Epithelial cell of prostate (primary cell): Measurements from ENCODE around the gene C18orf32.

DNA sequence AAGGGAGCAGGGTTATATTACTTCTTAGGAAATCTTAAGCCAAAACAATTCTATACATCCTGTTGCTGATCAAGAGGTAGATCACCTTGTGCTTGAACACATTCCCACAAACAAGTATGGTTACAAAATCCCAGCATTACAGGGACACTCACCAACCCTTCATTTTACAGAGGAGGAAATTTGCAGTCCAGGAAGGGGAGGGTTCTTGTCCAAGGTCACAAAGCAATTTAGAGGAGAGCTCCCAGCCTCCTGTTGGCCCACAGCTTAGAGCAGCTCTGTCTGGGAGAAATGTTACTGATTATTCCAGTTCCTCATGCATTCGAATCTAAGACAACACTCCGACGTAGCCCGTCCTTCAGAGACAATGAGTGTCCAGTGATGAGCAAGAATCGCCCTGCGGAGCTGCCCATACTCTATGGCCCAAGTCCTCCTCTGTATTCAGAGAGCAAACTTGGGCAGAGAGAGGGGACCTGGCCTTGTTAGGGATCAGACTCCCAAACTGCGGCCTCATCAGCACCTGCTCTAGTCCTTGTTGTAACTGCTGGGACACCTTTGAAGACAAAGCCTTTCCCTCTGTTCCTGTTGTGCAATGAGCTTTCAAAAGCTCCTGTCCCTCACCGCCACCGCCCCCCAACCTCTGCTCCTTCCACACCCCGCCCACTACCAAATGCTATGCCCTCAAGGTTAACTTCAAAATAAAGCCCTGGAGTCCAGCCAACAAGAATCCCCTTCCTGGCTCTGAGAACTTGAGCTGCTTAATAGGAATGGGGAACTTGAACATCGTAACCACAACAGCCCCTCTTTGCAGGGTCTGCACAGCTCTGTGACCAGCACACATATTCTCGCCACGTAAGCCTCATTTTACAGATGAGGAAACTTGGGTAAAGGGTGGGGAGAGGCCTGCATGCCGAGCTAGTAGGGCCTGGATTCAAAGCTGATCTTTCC is 234.8 kb upstream of the SMAD2 start:
- RRBS: no CpG with 5 or more reads among the region's 14 CpGs

GRCh38 chr18:48441249-48441674 is 32.1 kb upstream of the ZBTB7C start:
- RRBS: 4% methylated on average over 1 of the region's 13 CpGs

DNA sequence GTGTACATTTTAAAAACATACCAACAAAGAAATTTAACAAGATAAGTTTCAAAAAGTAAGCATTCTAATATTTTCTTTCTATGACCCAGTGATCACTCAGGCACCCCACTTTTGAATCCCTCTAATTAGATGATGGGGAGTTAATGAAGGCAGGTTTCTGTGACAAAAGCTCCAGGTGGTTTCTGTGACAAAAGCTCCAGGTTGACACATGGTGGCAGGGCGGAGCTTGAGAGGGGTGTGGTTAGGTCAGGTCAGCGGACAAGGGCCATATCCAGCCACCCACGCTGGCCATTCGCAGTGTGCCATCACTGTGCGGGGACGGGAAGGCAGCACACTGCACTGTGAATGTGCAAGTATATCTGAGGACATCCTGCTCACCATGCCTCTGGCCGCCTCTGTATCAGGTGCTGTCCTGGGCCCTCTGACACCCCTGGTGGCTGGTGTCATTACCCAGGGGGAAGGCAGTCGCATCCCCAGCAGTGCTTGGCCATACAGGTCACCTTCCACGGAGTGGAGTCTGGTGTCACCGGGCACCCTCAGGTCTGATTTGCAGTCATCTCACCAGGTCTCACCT is 34.7 kb downstream of the CTIF start:
- RRBS: 80% methylated on average over 1 of the region's 10 CpGs

DNA sequence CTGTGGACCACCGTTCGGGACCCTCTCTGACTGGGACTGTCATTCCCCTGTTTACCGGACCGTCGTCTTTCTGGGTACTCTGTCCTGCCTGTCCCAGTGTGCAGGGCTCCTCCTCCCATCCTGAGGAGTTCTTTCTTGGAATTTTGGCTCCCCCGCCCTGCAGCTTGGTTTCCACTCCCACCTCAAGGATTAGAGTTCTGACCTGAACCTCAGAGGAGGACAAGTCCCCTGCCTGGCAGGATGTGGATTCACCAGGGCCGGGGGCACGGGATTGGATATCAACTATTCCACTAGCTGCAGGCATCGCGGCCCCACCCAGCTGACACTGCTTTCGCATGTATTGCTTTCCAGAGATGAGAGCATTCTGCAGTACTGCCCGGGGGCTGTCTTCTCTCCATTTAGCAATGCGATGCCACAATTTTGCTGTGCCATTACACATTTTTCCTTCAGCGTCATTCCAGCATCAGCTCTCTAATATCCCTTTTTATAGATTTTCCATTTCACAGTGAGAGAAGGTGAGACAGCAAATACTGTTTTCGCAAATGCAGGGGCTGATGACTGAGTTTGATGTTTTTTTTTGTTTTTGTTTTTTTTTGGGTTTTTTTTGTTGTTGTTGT is 41.9 kb downstream of the CTIF start:
- RRBS: 80% methylated on average over 2 of the region's 15 CpGs

GRCh38 chr18:48695720-48696251 is 157.0 kb downstream of the CTIF start:
- RRBS: no CpG with 5 or more reads among the region's 11 CpGs

GRCh38 chr18:48711429-48712023 is 172.7 kb downstream of the CTIF start:
- RRBS: no CpG with 5 or more reads among the region's 13 CpGs

GRCh38 chr18:48762767-48763475 is 187.8 kb downstream of the SMAD7 start:
- RRBS: 94% methylated on average over 4 of the region's 20 CpGs

DNA sequence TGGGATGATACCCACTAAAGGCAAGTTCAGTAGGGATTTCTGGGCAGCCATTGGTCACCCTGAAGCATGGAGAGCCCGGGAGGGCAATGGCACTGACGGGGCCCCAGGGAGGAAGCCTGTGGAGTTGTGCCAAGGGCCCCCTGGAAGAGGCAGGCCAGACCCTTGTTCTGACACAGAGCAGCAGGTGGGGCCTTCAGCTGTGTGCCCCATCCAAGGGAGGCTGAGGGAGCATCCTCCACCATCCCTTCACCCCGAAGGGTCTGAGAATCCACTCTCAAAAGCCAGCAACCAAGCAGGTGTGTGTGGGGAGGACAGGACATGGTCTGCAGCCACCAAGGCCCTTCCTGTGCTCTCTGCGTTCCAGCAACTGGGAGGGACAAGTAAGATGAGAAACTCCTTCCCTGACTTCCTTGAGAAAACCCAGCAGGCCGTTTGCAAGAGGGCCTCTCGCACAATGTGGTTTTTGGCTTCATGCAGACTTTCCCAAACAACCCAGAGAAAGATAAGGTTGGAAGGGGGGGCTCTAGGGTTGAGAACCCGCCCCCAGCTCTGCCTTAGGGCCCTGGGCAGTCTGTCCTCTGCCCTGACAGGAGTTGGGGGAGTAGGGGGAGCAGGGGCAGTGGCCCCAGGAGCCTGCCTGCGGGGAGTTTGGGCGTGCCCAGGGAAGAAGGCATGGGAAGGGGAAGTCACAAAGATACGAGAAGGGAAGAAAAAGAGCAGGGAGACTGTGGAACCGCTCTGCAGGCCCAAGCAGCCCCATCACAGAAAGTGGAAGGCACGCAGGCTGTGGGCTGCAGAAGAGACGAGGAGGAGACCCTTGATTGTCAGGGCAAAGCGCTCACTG is 100.0 kb downstream of the SMAD7 start:
- RRBS: no CpG with 5 or more reads among the region's 14 CpGs

DNA sequence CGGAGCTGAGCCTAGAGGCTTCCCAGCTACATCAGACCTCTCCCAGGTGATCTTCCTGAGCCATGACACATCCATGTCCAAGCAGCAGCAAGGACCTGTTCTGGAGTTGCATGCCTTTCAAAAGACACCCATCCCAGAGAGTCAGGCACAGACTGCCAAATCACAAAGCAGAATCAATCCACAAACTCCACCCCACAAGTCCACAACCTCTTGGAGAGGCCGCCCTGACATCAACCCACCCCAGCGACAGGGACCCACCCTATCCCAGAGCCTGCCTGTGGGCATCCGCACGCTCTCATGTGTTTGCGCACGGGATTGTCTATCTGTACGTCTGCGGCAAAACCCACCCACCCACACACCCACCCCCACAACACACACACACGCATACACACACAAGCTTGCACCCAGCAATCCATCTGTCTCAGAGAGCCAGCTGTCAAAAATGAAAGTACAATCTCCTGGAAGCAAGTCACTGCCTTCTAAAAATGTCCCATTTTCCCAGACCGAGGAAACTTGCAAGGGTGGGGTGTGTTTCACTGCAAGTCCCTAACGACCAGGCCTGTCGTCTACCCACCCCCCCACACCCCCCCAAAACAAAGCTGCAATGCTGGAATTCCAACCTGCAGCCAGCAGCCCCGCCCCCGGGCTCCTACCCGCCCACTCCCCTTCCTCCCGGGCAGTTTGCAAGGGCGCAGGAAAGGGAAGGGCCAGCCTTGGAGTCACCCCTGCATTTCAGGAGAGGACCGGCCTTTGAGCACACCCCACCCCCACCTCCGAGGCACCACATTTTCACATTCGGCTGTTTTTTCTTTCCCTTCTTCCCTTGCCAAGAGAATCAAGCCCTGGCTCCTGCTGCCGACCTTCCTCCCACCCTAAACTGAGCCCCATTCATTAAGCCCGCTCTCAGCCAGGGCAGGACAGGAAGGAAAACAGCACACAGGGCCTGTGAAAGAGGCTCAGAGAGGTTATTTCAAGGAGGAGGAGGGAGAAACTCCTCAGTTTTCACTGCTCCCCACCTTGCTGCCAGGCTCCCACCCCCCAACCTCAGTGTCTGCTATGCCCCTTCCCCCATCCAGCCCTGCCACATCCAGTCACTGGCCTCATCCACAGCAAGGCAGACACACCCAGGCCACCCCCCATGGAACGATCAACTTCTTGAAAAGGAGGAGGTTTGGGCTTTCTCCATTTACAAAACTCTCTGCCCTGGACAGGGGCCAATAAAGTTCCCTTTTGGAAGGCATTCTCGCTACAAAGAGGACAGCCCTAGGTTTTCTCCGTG is 11.5 kb downstream of the SMAD7 start:
- RRBS: 2% methylated on average over 3 of the region's 26 CpGs

DNA sequence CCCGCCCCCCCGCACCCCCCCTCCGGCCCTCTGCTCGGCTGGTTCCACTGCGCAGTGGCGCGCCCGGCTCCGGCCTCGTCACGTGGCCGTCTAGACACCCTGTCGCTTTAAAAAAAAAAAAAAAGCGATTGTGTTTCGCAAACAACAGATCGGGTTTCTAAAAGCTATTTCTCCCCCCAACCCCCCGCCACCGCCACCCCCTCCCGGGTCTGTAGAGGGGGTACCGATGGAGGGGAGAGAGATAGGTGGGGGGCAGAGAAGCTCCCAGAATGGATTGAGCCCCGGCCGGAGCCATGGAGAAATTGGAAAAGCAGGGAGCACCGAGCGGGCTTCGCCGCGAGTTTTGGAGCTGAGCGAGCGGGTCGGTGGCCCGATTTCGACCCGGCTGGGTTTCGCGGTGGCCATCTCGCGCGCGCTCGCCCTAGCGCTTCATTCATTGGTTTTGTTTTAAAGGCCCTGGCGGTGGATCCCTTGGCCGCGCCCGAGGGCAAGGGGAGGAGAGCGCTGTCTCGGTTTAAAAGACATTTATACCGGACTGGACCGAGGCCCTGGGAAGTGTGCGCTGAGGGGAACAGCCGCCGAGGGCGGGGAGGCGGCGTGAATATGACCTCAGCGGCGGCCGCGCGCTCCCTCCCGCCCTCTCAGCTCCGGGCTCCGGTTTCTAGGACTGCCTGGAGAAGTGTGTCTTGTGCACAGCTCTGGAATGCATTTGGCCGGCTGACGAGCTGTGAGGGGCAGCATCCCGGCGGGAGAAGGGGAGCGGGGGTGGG is 1.6 kb upstream of the SMAD7 start:
- RRBS: 2% methylated on average over 19 of the region's 68 CpGs

DNA sequence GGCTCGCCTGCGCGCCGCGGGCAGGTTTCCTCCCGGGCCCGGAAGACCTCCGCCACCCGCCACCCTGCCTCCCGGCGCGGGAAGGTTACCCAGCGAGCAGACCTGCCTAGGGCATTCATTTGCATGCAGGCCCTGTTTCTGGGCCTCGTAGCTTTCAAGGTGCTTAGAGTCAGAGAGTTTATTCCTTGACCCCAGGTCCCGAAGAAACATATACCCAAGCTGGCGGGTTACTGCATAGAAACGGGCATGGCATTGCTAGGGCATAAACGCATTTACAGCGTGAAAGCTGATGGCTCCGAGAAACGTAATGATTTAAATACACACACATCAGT is 2.1 kb upstream of the SMAD7 start:
- RRBS: under 1% methylated on average over 6 of the region's 21 CpGs

DNA sequence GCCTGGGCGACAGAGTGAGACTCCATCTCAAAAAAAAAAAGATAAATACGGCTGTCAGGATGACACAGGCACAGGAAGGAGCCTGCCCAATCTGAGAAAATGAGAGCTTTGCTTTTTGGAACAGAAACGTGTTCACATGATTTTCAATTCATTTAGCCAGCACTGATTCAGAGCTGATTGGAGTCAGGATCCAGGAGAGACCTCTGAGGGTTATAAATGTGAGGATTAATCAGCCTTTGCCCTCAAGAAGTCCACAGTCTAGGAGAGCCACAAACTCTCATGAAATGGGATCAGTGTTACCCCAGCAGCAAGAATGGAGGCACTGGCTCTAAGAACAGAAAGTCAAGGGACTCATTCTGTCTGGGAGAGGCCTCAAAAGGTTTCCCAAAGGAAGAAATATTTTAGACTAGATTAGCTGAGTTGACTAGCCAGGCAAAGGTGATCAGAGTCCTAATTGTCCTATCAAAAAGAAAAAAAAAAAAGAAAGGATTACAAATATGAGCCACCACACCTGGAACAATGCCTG is 7.0 kb upstream of the SMAD7 start:
- RRBS: no CpG with 5 or more reads among the region's 3 CpGs

GRCh38 chr18:48996870-48997487 is 46.2 kb upstream of the SMAD7 start:
- RRBS: no CpG with 5 or more reads among the region's 10 CpGs

DNA sequence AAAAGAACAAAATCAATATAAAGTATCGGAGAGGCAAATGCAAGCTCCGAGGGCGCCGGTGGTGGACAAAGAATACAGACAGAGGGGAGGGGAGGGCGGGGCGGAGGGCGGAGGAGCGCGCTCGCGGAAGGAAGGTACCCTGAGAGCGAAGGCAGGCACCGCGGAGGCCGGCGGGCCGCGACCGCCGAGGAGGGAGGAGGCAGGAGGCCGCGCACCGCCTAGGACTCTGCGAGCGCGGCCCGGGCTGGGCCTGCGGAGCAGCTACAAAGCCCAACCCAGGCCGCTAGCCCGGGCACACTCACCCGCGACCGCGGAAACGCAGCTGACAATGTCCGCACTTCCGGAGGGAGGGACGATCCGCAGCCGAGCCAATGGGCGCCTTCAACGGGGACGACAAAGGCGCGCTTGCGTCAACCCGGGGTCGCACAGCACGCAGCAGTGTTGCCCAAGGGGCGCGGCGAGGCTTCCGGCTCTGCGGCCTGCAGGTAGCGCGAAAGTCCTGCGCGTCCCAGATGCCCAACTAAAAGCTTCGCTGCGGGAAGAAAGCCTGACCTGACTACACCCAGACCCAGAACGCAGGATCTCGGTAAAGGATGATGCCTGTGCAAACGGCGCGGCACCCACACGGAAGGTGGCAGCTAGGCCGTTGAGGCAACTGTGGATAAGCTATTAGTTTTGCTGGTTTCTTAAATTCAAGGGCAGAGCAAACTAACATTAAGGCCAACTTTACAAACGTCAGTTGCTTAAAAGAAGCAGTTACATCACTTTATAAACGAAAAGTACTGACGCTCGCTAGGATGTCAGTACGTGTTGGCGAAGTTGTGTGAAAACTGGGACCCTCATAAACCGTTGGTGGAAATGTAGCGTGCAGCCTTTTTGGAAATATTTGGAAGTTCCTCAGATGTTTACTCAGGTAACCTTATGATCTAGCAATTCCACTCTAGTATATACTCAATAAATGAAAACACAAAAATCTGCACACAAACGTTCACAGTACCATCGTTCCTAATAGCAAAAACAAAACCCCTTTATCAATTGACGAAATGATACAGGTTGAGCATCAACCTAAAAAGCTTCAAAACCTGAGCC is at the start of gene C18orf32:
TSS of gene C18orf32 (minus strand) at position 330 of the 1,089 bp plus-strand sequence.
- RRBS: 1% methylated on average over 38 of the region's 78 CpGs

GRCh38 chr18:49492659-49492814 is 272 bp upstream of the RPL17 start:
- RRBS: no CpG with 5 or more reads among the region's 2 CpGs

DNA sequence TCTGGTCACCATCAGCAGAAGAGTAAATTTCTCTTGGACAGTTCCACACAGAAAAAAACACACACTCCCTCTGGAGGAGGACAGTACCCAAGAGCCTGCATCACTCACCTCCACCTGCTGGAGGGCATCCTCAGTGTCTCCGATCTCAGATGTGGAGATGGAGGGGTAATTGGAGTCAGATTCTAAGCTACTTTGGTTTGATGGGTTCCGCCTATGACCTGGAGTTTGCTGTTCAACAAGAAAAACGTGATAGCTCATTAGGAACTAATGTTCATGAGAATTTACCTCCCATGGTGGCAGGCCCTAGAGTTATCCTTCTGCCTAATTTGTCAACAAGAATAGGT is 64.3 kb upstream of the ACAA2 start:
- RRBS: no CpG with 5 or more reads among the region's 3 CpGs

DNA sequence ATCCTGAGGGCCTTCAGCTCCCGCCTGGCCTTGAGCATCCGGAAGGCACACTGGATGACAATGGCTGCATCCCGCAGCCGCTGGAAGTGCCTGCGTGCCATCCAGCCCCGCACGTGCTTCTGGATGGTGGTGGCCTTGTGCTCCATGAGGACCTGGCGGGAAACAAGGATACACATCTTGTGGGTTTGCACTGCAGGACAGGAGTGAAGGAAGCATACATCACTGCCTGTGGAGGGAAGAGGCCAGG is 89.3 kb upstream of the ACAA2 start:
- RRBS: no CpG with 5 or more reads among the region's 8 CpGs

DNA sequence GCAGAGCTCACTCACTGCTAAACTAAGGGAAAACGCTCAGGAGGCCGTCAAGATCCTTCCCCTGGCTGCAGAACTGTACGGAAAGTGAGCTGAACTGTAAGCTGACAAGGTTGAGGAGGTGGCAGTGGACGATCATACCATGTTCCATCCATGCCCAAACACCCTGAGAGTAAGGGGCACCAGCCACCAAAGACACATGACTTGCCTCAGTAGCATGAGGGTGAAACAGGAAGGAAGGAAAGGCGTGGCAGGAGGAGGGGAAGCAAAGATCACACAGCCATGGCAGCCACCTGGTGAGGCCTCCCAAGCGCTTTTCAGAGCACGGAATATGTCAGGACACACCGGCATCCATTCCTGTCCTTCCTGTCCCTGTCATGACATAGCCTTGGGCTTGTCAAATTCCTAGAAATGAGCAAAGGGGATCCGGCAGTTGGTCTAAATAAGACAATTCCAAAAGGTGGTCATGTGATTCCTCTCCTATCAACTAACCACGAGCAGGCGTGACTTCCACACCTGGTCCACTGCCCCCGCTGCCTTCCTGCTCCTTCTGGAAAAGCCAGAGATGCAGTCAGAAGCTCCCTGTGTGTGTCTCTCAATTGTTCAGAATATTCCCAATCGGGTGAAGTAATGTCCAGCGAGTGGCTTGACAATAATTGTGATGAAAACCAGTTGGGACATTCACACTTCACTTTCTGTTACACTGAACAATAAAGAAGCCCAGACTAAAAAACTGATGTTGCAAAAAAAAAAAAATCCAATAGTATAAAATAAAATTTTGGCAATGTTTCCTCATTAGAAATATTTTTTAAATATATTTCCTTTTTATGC is 118.5 kb downstream of the MYO5B start:
- RRBS: 68% methylated on average over 2 of the region's 14 CpGs

DNA sequence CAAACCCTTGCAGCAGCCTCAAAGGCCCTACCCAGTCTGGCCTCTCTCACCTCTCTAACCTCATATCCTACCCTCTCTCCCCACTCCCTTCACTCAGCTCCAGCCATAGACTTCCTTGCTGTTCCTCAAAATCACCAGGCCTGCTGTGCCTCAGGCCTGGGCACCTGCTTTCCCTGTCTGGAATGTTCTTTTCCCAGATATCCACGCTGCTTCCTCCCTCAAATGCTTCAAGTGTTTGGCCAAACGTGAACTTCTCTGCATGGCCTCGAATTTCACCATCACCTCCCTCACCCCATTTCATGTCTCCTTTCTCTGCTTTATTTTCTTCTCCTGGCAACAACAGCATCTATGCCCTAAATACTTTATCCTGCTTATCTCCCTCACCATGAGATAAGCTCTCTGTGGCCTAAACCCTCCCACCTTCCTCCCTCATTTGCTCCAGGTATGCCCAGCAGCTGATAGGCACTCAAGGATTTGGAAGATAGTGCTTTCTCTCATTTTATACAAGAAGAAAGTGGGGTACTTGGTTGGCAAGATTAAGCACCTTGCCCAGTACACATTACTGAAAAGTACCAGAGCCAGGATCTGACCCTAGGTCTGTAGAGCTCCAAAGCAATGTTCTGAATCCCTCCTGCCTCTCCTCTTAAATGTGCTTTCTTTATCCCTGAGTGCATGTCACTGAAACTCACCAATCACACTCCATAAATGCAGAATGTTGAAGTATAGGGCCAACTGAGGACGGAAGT is 84.8 kb downstream of the MYO5B start:
- RRBS: no CpG with 5 or more reads among the region's 4 CpGs

GRCh38 chr18:50128434-50129400 is 66.2 kb downstream of the MYO5B start:
- RRBS: no CpG with 5 or more reads among the region's 16 CpGs